Occipital lobe (tissue), 2 donors: ENCODE results near the gene PRIM1.

GRCh38 chr12:56159839-56161011, 2.1 kb downstream of the MYL6 start:
- RAMPAGE, long total RNA = no peak

GRCh38 chr12:56162070-56162968, 4.2 kb downstream of the MYL6 start:
- RAMPAGE, long total RNA = no peak

DNA sequence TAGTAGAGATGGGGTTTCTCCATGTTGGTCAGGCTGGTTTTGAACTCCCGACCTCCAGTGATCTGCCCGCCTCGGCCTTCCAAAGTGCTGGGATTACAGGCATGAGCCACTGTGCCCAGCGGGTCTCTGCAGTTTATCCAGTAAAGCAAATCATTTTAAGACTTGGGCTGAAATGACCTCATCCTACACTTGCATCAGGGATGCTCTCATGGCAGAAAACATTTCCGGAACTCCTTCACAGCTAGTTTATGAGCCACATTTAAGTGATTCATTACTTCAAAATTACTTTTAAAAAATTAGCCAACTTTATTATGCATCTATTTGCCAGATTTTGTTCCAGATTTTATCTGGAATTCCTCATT, 7.5 kb upstream of the SMARCC2 start:
- RAMPAGE, long total RNA = no peak

DNA sequence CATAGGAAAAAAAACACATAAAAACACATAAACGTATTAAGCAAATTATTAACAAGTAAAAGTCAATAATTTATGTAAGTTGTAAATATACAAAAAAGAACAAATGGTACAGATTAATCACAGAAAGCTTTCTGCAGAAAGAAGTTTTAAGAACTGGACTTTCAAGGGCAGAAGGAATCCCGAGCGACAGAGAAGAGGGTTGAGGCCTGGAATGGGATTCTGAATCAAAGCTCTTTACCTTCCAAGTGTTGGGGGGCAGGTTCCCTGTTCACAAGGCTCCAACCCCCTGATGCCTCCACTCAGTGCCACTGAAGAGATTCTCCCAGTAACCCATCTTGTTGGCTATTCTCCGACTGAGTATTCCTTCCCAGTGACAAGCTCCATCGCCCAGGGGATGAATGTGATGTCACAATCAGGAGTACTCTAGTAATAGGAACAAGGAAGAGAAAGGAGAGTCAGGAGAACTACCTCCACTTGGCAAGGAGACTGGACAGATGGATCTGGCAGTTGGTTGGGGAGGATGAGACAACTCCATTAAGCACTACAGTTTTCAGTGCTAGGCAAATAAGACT, 5.4 kb downstream of the RNF41 start:
- RAMPAGE, long total RNA = no peak

- RAMPAGE, long total RNA = no peak
Measured at GRCh38 chr12:56299070-56299752, 919 bp downstream of the CS start.

DNA sequence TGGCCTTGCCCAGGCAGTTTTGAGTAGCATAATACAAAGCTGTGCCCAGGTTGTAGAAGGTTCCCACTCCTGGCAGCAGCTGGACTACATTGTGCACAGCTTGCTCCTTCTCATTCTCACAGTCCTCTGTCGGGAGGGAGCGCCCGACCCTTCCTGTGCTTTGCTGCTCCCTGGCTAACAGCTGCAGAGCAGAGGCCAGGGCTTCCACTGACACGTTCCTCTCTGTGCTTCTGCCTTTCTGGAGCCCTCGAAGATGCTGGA, 1.2 kb downstream of the APOF start:
- RAMPAGE, long total RNA = no peak

- RAMPAGE, long total RNA = no peak
Measured at GRCh38 chr12:56364553-56364962, 1.9 kb upstream of the APOF start.

DNA sequence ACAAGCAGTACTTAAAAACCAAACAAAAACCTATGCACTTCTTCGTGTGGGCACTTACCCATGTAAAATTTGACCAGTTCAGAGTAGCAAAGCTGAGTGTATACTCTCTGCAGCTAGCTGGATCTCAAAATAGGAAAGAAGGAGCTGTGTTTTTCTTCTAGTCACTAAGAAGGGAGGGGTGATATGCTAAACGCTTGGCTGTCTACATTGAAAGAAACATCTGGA, 20.0 kb downstream of the RBMS2 start:
- RAMPAGE, long total RNA = no peak

DNA sequence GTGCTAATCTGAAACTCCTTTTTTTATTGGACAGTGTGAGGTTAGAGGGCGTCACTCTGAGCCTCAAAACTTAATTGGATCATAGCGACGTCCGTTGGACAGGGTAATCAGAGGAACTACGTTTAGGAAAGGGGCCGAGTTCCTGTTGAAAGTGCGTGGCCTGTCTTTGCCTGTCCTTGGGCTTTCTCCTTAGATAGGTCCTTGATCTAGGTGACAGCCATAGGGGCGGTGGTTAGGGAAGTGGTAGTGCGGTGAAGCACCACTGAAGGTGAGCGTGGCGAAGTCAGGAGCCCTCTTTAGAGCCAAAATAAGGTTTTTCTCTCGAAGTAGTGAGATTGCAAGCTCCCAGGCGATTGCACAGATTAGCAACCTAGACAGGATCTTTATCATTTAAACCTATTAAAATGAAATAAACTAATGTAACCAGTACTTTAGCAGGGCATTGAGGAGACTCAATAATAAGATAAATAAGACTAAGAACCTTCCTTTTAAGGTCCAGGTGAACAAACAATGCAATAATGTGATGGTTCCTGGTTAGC, 427 bp upstream of the ATP5F1B start:
- RAMPAGE, long total RNA = no peak

DNA sequence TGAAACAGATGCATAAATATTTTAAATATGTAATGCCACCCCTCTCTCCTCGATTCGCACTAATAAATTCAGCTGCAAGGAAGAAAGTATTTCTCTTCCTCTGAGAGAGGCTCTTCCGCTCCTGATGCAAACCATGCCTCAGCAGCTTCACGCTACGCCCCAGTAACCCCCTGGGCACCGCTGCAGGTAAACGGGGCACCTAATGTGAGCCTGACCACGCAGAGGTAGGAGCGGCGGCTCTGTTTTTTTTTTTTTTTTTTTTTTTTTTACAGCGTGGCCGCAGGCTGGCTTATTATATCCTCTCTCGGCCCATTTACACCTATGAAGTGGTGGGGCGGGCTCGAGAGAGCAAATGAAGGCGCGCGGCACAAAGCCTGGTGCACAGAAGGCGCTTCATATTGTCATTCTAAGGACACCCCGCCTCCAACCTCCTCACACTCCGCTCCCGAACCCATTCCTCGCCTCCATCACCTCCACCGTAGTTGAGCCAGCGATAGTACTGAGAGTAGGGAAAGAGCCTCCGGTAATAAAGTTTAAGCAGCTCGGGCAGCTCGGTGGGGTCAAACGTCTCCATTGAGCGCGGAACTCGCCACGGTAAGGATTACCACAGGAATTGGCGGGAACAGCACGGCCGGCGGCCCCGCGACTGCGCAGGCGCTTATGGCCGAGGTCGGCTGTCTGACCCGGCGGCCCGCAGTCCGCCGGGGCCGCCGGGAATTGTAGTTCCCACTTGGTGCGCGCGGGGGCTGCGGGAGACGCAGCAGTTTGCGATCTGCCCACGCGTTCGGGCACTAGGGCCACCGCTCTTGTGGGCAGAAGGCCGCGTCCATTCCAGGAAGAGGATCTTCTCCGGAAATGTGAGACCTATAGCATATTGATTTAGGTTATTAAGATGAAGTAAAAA, at the start of gene PRIM1:
Gene PRIM1 (minus strand): TSS at position 599 of the 904 bp plus-strand sequence.
- RAMPAGE, long total RNA = no peak

DNA sequence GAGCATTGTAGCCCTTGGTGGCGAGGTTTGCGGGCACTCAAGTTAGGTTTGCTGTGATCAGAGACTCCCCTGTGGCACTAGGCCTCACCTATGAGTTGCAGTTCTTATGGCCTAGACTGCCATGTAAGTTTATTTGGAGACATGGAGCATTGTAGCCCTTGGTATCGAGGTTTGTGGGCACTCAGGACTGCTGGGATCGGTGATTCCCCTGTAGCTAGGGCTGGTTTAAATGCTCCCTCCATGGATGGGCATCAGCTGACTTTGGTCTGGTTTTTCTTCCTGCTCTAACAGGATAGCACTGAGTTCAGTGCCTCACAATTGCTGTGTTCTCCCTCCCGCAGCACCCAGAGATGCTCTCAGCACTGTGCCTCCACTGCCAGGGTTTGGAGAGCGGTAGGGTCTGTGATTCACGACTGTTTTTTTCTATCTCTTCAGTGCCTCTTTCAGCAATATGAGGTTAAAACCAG, 8.1 kb downstream of the RDH16 start:
- RAMPAGE, long total RNA = no peak

- RAMPAGE, long total RNA = no peak
Measured at GRCh38 chr12:57089614-57090254, 820 bp downstream of the NAB2 start.

- RAMPAGE, long total RNA = no peak
Measured at GRCh38 chr12:57095331-57095581, 6.3 kb downstream of the NAB2 start.

GRCh38 chr12:57169389-57169860, 41.1 kb downstream of the LRP1 start:
- RAMPAGE, long total RNA = no peak

DNA sequence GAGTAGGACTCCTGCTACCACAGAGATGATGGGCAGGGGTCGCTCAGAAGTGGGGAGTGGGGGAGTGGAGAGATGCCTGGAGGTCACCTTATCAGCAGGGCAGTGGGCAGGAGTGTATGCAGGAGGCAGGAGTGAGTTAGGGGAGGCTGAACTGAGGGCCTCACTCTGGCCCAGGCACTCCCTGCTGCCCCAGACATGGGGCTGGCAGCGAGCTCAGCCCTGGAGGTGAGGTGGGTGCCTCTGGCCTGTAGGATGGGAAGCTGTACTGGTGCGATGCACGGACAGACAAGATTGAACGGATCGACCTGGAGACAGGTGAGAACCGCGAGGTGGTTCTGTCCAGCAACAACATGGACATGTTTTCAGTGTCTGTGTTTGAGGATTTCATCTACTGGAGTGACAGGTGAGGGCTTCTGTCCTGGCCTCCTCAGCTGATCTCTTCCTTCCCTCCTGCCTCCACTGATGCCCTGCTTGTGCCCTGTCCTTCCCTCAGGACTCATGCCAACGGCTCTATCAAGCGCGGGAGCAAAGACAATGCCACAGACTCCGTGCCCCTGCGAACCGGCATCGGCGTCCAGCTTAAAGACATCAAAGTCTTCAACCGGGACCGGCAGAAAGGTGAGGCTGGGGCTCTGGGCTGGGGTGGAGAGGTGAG, 31.9 kb upstream of the NXPH4 start:
- RAMPAGE, long total RNA = no peak

GRCh38 chr12:57193415-57193759, 23.2 kb upstream of the NXPH4 start:
- RAMPAGE, long total RNA = no peak

DNA sequence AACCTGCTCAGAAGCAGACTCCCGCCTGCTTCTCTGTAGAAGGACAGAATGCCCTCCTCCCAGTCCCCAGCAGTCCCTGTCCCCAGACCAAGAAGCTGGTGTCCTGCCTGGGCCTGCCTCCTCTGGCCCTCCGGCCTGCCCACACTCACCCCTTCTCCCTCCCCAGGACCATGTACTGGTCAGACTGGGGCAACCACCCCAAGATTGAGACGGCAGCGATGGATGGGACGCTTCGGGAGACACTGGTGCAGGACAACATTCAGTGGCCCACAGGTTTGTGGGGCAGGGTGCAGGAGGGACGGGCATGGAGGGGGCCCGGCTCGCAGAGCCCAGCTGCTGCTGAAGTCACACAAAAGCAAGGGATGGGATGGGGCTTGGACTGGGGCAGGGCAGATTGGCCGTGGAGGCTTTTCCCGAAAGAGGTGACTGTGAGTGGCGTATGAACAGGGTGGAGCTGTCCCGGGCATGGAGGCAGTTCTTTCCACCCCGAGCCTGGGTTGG, 8.0 kb upstream of the NXPH4 start:
- RAMPAGE, long total RNA = no peak

DNA sequence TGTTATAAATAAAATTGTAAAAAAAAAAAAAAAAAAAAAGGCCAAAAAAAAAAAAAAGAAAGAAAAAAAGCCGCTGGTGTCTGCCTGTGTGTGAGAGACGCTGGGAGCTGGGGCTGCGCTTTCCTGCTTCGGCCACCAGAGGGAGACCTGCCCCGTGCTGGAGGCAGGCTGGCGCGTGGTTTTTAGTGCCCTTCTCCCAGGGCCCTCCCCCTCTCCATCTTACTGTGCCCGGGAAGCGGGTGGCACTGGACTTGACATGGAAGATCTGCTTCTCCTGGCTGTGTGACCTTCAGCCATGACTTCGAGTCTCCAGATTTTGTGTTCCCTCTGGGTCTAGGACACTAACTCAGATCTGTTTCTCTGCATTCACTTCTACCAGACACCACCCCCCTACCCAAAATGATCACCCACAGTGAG, 3.3 kb upstream of the NXPH4 start:
- RAMPAGE, long total RNA = no peak

DNA sequence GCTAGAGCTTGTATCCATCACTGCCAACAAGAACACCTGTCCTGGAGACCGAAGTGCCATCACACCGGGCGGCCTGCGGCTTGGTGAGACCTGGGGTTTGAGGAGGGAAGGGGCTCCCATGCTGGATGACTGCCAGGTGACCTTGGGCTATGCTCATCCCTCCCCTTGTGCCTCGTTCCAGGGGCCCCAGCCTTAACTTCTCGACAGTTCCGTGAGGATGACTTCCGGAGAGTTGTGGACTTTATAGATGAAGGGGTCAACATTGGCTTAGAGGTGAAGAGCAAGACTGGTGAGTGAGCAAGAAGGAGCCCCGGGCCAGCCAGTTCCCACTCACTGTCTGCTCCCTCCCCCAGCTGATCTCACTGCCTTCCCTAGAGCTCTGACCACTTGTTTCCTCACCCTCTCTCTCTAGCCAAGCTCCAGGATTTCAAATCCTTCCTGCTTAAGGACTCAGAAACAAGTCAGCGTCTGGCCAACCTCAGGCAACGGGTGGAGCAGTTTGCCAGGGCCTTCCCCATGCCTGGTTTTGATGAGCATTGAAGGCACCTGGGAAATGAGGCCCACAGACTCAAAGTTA, 3.0 kb downstream of the NDUFA4L2 start:
- RAMPAGE, long total RNA = no peak

- RAMPAGE, long total RNA = no peak
Measured at GRCh38 chr12:57259209-57260092, 8.5 kb upstream of the STAC3 start.